HT-29 (cell line): ENCODE measurements around the genes MYBBP1A and SMTNL2.

DNA sequence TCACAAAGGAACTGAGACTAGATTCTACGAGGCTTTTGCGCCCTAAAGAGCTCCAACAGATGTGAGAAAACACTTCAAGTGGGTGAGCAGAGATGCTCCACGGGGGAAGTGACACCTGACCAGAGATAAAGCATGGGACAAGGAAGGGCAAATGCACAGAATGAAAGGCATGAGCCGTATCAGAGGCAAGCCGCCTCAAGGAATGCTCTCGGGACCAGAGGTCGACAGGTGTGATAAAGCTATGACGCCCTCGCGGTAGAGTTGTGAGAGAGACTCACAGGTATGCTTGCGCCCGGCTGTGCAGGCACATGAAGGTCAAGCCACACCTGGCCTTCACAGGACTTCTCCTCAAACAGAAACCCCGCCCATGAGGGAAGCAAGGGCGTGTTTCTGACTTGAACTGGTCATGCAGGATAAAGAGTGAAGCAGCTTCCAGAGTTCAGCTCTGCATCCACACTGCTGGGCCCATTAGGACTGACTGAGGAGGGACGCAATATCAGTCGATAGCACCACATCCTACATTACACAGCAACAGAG, 7.9 kb downstream of the NCBP3 start:
- RAMPAGE, long total RNA, result no peak

DNA sequence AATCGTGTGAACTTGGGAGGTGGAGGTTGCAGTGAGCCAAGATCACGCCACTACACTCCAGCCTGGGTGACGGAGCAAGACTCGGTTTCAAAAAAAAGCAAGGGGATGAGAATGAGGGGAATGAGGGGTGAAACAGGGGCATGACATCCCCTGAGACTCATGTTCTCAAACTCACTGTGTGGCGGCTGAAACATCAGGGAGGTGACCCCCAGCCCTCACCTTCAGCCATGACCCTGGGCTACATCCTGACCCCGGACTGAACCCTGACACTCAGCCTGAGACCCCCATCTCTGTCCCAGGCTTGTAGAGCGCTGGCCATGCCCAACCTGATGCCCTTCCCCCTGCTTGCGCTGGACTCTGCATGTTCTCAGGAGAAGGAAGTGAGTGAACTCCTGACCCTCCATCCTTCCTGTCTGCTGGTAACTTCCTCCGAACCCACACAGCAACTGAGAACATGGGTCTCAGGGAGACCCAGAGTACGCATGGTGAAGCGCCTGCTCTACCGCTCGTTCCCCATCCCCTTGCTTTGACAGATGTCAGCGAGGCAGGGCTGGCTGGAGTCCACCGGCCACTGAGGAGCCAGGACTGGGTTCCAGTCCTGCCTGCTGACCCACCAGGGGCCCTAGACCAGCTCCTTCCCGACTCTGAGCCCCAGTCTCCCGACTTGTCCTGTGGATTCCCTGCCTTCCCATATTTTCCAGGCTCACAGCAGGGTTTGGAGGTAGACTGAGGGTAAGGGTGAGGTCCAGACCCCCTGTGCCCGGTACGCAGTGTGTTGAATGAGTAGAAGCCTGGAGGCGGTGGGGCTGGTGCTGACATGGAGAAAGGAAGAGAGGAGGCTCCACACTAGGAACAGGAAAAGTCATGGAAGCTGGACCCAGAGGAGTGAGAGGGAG, 6.1 kb downstream of the CAMKK1 start:
- RAMPAGE, long total RNA, result no peak

DNA sequence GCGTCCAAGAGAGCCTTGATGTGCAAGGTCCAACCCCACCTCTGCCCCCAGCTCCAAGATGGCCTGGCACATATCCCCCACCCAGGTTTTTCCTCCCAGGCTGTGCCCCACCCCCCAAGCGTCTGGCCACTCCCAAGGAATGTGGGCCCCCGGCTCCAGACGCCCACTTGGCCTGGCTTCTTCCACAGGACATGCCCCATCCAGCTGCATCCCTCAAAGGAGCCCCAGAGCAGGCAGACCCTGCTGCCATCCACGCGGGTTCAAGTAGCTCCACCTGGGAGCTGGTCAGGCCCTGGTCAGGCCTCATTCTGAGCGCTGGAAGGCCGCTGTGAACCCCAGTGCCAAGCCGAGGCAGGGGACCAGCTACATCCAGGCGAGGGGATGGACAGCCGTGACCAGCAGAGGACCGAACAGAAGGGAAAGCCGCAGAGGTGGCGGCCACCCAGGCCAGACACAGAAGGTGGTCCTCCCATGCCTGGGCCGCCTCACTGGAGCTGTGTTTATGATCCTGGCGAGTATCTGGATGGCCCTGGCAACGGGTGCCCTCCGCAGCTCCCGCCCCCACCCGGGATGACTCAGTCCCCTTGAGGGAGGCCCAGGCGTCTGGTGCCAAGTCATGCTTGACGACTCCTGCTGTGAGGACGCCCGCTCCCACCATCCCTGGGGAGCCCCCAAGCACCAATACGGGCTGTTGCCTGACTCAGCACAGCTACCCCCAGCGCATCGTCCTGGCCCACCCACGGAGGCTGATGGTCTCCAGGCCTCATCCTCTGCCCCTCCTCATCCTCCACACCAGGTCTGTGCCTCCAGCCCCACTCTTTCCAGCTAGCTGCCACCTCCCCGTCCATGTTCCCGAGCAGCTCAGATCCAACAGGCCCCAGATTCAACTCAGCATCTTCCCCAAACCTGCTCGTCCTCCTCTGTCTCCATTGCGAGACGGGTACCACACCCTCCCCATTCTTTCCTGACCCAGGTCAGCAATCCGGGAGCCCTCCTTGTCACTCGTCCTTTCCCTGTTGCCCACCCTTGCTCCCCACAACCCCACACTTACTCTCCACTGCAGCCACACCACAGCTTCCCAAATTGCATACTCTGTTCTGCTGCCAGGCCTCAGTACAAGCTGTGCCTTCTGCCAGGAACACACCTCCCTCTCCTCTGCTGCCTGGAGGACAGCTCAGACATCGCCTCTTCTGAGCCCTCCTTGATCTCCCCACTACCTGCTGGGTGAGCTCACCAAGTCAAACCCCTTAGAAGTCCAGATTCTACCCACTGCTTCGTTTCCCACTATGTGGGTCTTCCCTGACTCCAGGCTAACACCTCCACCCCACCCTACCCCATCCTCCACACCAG, 2.7 kb downstream of the CAMKK1 start:
- RAMPAGE, long total RNA, result no peak

DNA sequence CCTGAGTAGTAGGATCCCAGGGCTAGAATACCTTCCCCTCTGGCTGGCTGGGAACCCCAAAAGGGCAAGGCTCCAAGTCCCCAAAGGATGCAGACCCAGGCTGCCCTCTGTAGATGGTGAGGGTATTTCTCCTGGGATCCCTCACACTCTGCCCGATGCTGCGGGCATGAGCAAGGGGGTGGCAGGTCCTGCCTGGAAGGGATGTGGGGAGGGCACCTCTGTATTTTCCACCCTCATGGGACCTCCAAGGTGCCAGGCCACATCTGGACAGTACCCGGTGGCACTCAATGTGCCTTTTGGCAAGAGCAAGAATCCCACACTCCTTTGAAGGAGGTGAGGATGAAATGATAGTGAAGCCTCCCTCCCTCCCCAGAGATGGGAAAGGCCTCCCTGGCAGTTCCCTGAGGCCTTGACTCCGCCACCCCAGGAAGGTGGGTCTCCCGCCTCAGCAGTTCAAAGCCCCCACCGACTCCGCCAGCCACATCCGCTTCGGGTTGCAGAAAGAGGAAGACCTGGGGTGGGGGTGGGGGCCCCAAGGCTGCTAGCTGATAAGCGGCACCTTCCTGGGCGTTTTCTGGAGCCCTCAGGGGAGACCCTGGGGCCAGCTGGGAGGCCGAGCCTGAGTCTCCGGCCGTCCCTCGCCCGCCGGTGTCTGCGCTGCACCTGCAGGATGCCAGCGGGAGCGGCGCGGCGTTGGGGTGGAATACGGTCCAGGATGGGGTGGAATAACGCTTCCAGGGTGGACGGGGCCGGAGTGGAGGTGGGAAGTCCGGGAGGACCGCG, 894 bp downstream of the ATP2A3 start:
- RAMPAGE, long total RNA, result no peak

GRCh38 chr17:4002200-4002872, 38.1 kb upstream of the ATP2A3 start:
- RAMPAGE, long total RNA, result no peak

DNA sequence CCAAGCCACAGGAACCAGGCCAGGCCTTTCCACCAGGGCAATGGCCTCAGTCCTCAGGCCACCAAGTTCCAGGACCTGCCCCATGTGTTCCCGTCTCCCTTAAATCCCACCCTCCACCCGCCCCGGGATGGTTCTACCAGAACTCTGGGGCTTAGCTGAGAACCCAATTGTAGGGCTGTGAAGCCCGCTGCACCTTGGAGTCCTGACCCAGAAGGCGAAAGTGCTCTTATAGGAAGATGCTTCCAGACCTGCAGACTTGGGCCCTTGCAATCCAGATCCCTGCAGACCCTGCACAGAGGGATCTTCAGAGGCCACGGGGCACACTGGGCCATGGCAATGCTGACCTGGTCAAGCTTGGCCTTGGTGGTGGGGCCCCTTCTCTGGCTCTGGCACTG, 41.1 kb upstream of the ATP2A3 start:
- RAMPAGE, long total RNA, result no peak

GRCh38 chr17:4009102-4009905, 45.1 kb upstream of the ATP2A3 start:
- RAMPAGE, long total RNA, result no peak

DNA sequence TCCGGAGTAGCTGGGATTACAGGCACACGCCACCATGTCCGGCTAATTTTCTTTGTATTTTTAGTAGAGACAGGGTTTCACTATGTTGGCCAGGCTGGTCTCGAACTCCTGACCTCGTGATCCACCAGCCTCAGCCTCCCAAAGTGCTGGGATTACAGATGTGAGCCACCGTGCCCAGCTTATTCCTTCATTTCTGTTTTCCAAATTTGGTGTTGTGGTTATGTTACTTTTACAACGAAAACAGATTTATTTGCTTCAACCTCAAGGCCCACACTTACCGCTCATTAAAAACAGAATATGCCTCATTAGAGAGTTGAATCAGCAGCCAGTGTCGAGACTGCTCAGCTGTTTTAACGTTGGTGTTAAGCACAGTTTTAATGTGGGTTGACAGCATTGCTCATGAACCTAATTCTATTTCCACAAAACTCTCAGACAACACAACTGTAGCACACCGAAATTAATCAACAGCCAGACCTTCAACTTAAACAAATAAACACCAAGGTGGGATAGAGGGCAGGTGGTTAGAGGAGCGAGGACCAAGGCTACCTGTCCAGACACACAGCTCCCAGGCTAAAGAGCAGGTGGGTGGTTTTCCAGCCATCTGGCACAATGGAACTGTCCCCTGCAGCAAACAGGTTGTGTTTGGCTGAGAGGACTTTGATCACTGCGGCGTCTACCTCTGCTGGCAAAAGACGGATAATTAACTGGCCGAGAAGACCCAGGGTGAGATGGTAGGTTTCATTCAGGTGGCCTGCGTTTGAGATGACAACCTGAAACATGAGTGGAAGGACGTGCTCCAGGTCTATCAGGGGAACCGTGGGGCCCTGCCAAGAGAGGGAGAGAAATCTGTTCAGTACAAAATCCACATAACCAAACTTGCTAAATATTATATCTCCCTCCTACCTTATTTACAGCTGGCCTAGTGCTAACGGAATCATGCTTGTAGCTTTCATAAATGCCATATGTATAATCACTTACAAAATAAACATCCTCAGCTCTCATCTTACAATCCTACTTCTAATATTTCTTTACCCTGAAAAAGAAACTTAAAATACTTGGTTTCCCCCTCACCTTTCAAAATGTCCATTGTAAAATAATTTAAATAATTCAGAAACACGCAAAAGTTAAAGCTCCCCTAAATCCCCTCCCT, 69.6 kb upstream of the ATP2A3 start:
- RAMPAGE, long total RNA, result no peak

- RAMPAGE, long total RNA, result no peak
Measured at GRCh38 chr17:4057622-4058269, 85.1 kb downstream of the ZZEF1 start.

DNA sequence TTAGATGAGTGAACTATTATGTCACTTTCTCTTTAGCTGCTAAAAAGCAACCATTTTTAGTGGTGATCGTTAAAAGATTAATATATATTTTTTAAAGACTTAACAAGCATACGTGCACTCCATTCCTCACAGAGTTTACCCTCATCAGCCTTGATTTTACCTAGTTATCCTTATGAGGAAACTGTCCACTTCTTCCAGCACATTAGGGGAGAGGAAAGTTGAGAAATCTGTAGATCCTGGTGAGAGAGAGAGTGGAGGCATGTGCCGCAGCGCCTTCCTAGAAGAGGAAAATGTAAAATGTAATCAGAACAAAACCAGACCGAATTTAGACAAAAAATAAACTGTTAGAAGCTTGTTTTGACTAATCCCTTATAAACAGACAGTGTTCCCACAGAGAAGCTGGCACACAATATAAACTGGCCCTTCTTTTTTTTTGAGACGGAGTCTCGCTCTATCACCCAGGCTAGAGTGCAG, 37.3 kb downstream of the ZZEF1 start:
- RAMPAGE, long total RNA, result no peak

DNA sequence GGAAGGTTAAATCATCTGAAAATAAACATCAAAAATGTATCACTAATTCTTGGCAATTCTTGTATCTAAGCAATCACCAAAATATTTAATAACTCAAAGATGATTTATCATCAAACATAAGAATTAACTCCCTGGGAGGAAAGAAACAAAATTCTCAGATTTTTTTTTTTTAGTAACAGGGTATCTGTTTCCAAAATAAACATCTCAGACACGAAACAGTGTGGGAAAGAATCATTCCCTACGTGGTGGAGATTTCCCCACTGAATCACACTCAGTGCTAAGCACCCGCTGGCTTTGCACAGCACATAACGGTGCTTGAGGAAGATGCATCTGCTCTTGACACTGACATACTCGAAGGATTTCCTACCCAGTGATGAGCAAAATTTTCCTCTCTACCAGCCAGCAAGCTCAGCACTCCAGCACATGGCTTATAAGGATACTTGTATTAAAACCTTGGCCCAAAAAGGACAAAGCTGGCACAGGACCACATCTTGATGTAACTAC, 59.2 kb downstream of the ANKFY1 start:
- RAMPAGE, long total RNA, result no peak

GRCh38 chr17:4215271-4215695, 48.5 kb downstream of the ANKFY1 start:
- RAMPAGE, long total RNA, result no peak

DNA sequence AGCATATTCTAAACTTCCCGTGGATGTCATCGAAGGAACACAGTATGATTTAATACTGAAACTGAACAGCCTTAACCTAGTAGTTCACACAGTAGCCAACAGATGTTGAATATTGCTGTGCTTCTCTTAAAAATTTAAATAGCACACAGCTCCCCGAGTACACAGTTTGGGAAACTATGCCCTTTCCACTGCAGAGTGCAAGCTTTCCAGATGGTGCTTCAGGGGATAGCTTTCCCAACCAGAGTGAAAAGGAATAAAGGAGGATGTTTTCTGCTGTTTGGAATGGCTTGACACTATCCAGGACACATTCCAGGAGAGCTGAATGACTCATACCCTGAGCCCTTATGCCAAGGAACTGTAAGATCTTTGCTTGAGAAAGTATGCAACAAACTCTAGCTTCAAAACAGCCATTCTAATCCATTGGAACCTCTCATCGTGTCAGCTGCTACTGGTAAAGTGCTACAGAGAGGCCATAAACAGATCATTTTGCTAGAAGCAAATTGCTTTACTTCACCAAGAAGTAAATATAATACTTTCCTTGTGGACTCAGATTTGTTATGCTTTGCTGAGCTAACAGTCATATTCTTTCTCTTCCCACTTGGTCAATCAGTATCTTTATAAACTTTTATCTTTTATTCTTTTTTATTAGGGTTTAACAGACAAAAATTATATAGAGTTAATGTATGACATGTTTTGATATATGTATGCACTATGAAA, 33.6 kb downstream of the ANKFY1 start:
- RAMPAGE, long total RNA, result no peak

GRCh38 chr17:4413116-4413758, 20.5 kb upstream of the SPNS3 start:
- RAMPAGE, long total RNA, result no peak

DNA sequence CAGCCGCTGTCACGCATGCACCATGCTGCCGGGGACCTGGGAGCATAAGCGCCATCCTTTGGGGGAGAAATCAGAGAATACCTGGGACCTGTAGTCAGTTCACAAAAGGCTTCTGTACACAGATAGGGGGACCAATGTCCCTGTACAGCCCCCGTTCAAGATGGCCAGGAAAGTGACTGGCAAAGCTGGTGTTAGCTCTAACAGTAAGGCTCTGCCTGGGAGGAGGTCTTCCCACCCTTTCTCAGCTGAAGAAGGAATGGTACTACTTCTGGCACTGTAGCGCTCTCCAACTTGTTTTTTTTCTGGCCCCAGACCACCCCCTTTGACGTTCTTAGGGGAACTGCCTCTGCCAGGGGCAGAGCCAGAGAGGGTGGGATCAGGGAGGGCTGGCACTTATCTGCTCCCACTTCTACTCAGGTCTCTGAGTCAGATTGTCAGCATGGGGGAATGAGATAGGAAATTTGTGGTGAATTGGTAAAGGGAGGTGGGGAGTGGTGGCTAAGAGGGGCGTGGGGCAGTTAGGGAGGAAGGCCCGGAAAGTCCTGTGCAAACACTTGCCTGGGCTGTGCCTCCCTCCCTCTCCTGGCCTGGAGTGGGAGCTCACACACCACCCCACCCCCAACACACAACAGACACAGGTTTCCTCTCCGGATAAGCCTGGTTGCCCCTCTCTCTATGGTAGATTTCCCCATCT, 2.4 kb downstream of the SPNS2 start:
- RAMPAGE, long total RNA, result no peak

GRCh38 chr17:4510003-4510339, 11.3 kb downstream of the SPNS2 start:
- RAMPAGE, long total RNA, result no peak

- RAMPAGE, long total RNA, result no peak
Measured at GRCh38 chr17:4512711-4513251, 14.1 kb downstream of the SPNS2 start.

DNA sequence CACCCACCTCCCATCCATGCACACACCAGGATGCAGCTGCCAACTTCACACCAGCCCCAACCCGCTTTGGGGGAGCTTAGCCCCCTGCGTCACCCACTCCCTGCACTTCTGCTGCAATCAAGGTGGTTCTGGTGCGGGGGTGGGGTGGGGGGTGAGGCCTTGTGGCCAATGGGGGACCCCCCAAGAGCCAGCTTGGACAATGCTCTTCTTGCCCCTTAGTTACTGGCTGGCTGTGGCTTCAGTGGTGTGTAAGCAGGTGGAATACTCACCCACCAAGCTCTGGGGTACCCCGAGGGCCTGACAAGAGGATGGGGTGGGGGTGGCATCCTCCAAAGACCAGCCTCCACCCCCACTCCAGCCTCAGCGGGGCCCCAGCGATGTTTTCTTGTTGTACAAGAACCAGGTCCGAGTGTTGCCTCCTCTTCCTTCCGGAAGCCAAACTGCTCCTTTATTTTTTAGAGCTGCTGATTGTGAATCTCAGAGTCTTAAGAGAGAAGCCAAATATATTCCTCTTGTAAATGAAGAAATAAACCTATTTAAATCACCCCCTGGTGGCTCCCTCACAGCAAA, 16.6 kb downstream of the MYBBP1A start:
- RAMPAGE, long total RNA, result no peak

DNA sequence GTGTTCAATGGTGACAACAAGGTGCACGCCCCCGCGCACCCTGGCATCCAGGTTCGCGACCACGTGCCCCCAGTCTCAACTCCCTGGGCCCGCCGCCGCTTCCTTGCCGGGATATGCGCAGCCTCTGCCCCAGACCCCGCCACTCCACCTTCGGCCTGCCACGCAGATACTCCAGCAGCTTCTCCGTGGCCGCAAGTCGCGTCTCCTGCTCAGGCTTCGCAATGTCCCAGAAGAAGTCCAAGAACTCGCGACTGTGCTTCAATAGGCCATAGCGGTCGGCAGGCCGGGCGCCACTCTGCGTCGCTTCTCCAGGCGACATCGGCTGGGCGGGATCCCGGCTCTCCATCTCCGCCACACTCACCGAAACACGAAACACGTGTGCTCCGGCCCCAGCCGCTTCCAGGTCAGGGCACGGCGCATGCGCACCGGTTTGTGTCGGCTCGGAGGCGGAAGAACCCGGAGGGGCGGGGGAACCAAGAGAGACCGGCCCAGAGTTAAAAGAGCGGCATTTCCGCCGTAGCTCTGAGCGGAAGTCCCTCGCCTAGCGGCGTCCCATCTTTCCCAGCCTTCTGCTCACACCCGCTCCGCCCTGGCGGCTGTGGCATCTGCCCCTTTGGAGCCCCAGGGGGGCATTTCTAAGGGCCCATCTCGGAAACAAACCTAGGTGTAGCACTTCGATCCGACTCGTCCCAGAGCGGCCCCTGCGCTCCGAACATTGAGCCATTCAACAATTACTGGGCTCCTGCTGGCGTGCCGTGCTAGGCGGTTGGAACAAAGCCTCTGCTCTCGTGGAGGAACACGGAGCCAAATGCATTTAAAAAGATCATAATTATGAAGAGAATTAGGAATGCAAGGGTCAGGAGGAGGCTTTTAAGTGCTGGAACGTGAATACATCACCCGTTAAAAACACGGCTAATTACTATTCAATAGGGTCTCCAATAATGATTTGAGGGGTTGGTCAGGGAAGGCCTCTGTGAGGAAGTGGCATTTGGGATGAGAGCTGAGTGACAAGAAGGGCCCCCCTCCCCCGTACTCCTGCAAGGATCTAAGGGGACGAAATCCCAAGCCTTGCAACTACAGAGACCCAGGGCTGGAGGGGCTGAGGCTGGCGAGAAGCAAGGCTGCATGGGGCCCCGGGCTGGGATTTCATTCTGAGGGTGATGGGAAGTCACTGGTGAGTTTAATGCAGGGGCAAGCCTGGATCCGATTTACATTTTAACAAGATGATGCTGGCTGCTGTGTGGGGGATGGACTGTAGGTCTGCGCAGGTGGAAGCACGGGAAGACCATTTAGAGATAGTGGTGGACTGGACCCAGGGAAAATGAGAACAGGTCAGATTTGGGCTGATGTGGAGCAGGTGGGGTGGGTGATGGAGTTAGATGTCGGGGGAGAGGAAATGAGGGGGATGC, at the start of gene MYBBP1A:
MYBBP1A (minus strand) TSS at position 406 of the 1,409 bp plus-strand sequence.
- RAMPAGE, long total RNA, result start-site peak on the minus strand centred at position 389 of the sequence, 78 bp wide, 54 and 57 reads in 2 replicates

GRCh38 chr17:4584306-4585086, at the start of gene SMTNL2:
Gene SMTNL2 (plus strand): TSS chr17:4584529.
- RAMPAGE, long total RNA, result no peak